Measurements from ENCODE around the genes PLIN2, IFNA4, IFNA5, KLHL9 and IFNA1.

DNA sequence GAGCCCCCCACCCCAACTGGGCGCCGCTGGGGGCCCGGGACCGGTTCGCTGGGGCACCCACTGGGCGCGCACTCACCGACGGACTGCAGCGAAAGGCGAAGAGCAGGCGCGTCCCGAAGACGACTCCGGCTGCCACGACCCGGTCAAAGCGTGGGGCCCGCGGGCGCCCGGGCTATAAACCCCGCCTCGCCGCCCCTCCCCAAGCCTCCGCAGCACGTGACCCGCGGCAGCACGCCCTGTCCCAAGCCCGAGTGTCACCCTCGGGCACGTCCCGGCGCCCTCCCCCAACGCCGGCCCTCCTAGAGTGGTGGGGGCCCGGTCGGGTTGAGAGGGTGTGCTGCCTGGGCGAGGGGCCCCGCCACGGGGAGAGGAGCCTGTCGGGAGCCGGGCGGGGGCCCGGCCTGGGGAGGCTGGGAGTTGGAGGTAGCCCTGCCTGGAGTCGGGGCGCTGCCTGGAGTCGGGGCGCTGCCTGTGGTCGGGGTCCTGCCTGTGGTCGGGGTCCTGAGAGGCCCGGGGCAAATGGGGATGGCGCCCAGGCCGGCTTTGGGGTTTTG lies at the start of gene PLIN2:
Gene PLIN2 (minus strand): TSS at position 150 of the 554 bp plus-strand sequence.
- RRBS = 33% methylated on average over 29 of the region's 56 CpGs

DNA sequence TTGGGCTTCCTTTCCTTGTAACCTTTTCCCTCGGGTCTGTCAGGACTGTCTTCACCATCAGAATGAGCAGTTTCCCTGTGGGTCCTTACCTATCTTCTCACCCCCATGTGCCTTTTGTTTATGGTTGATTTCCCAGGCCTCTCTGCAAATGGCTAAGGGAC lies 20.6 kb upstream of the PLIN2 start:
- RRBS = no CpG with 5 or more reads among the region's 1 CpG

DNA sequence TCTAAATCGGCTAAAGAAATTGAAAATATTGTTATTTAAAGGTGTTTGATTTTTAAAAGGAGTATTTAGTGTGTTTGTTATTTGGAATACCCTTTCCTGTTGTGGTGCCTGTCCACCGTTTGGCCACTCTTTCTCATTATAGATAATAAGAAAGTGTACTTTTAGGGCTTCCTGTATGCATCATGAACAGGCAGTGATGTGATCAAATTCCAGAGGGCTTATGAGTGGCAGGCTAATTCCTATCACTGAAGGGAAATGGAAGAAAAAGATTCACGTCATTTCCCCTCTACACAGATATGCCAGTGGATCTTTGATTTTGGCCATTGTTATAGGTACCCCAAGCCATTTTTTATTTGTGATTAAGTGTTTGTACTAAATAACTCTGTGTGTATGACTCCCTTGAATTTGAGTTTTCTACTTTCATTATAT lies 37.1 kb downstream of the RPS6 start:
- RRBS = no CpG with 5 or more reads among the region's 3 CpGs

DNA sequence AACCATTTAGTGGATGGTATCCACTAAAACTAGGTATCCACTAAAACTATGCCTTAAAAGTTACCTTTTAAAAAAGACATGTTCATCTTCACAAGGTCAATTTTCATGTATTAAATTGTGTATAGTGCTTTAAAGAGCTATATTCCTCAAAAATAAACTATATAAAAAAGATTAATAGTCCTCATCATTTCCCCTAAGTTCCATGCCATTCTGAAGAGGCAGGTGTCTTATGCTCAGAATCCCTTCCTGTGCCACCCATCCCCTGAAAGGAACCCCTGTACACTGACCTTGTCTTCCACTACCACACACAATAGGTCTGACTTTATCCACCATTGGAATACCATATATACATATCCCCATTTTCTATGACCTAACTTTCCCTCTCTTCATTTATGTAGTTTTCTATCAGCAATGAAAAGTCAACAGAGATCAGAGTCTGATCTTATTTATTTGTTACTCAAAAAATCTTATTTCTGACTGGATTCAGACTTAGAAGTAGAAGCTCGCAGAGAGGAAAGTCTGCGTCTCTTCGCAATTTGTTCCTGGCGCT lies 4.1 kb downstream of the RPS6 start:
- RRBS = no CpG with 5 or more reads among the region's 4 CpGs

- RRBS = no CpG with 5 or more reads among the region's 9 CpGs
These were observed 22.6 kb downstream of the ACER2 start for GRCh38 chr9:19431331-19431786.

- RRBS = no CpG with 5 or more reads among the region's 7 CpGs
These were observed 33.0 kb downstream of the ACER2 start for GRCh38 chr9:19441659-19442343.

DNA sequence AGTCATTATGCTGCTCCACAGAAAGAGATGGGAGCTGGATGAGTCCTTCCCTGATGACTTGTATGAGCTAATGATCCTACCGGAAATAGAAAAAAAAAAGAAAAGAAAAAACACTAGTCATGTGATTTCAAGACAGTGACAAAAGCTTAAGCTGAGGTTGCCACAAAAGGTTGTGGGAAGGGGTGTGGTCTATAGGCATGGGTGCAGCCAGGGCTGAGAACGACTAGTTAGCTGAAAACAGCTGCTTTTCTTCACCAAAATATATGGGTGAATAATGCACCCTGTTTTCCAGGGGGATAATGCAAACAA lies 300.6 kb downstream of the MLLT3 start:
- RRBS = no CpG with 5 or more reads among the region's 2 CpGs

GRCh38 chr9:20623876-20624368 lies 1.6 kb upstream of the MLLT3 start:
- RRBS = no CpG with 5 or more reads among the region's 8 CpGs

DNA sequence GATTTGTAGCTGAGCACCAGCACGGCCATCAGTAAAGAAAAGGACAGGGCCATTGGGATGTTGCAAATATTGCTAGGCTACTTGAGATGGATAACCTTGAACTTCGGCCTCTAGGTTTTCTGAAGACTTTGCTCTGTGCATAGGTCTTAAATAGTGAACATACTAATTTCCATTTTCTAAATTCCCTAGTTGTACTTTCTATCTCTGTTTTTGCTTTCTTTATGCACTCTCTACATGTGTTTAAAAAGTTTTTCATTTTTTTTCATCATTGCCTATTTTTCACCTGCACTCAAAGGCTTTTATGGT lies at the start of gene IFNA4:
Gene IFNA4 (minus strand): TSS at position 109 of the 306 bp plus-strand sequence.
- RRBS = no CpG with 5 or more reads among the region's 2 CpGs

- RRBS = no CpG with 5 or more reads among the region's 3 CpGs
These were observed at the start of gene IFNA5 for GRCh38 chr9:21305056-21305676. TSS of gene IFNA5 (minus strand) at chr9:21305313.

DNA sequence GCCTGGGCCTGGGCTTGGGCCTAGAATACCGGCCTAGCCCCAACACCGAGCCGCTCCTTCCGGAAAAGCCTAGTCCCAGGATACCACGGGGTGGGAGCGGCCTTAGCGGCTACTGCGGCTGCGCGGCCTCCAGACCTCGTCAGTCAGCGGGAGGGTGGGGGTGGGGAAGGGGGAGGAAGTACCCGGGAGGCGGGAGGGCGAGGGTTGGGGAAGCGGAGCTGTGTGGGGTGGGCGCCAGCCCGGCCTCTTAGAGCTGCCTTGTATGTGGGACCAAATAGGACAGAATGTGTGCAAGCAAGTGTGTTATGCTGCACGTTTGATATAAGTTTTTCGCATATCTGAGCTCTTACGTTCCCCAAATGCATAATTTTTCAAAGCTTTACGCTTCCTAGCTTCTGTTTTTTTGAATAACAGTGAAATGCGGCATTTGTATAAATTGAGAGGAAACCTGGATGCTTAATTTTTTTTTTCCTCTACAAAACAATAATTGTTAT lies at the start of gene KLHL9:
Gene KLHL9 (minus strand): TSS at position 85 of the 494 bp plus-strand sequence.
- RRBS = 10% methylated on average over 6 of the region's 23 CpGs

GRCh38 chr9:21440266-21440644 lies at the start of gene IFNA1:
TSS of gene IFNA1 (plus strand) at chr9:21440439.
- RRBS = no CpG with 5 or more reads among the region's 3 CpGs

DNA sequence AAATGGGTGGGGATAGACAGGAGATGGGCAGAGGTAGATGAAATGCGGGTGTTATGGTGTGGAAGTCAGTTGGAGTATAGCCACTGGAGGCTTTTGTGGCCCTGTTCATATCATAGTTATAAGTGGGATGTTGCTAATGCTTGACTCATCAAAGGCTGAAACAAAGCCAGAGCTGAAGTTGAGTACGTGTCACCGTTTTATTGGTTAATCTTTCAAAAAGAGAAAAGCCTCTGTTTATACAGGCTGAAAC lies 33.9 kb downstream of the MTAP start:
- RRBS = no CpG with 5 or more reads among the region's 3 CpGs

- RRBS = 71% methylated on average over 8 of the region's 32 CpGs
These were observed 9.6 kb downstream of the CDKN2A start for GRCh38 chr9:21964973-21965491.

GRCh38 chr9:21975498-21975727 lies 756 bp upstream of the CDKN2A start:
- RRBS = no CpG with 5 or more reads among the region's 7 CpGs

DNA sequence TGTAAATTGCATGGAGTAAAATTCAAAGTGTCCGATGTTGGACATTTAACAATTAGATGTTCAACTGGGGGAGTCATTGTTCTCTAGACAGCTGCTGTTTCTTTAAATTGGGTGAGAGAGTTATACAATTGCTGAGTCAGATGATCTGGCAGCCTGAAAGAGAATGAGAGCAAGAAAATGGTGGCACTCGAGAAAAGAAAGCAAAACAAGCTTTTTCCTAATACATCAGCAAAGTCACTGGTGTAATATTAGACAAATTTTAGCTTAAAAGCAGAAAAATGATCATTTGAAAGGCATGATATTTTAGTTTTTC lies 12.1 kb upstream of the CDKN2A start:
- RRBS = no CpG with 5 or more reads among the region's 2 CpGs

DNA sequence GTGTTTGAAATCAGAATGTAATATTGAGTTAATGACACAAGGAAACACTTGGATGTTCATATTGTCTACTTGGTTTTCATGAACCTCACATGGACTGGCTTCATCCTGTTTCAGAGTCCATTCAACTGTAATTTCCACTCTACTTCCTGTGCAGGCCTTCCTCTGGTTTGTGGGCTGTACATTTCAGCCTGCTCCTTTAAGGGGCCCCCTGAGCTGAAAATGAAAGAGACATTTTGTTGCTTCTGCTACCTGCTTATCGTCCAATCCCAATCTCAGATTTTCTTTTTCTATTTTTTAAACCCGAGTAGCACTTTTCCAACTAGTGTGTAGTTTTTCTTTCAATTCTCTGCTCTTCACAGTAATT lies 41.9 kb upstream of the CDKN2B start:
- RRBS = no CpG with 5 or more reads among the region's 2 CpGs

DNA sequence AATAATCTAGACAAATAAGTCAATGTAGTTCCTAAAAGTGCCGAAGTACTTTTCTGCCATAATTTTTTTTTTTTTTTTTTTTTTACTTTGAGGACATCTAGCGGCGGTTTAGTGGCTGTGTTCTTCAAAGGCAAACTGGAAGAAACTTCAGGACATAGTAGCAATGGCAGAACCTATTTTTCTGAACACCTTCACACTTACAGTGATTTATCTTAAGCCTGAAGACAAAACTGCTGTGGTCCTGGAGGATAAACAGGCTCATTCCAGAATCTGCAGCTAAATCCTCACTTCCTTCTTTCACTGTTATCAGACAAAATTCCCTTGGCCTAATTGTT lies 207.6 kb upstream of the DMRTA1 start:
- RRBS = no CpG with 5 or more reads among the region's 3 CpGs

GRCh38 chr9:26891387-26892070 lies 1.1 kb downstream of the CAAP1 start:
- RRBS = no CpG with 5 or more reads among the region's 13 CpGs

DNA sequence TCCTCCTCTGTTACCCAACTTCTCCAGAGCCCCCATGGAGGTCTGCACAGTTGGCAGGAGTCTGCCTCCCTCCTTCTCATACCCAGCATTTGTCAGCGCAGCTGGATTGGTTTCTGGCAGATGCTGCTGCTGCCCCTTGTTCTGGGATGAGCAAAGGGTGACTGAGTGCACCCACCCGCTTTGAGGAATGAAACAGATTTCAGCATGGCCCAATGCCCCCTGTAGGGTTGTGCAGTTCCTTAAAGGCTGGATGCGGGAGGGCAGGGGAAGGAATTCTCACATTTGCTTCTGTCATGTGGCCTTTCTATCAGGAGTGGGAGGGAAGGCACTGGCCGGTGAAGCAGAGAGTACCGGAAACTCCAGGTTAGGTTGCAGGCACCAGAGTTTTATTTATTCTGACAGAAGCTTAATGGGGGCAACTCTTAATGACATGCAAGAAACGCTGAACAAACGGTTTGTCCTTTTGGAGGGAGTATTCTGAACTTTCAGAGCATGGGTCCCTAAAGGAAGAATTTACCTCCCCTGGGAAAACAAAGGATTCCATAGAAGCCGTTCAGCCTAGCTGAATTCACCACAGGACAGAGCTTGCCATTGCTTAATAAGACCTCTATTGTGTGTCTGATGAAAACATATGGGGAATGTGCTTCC lies 44.0 kb upstream of the EQTN start:
- RRBS = no CpG with 5 or more reads among the region's 8 CpGs

Measured in SK-N-MC (cell line).